Neural progenitor cell (in vitro differentiated cells): ENCODE results near the gene OGFR.

GRCh38 chr20:62355150-62356214, 11.6 kb downstream of the LAMA5 start:
- RAMPAGE, long total RNA: no peak

GRCh38 chr20:62368044-62368413, 917 bp upstream of the LAMA5 start:
- RAMPAGE, long total RNA: no peak

DNA sequence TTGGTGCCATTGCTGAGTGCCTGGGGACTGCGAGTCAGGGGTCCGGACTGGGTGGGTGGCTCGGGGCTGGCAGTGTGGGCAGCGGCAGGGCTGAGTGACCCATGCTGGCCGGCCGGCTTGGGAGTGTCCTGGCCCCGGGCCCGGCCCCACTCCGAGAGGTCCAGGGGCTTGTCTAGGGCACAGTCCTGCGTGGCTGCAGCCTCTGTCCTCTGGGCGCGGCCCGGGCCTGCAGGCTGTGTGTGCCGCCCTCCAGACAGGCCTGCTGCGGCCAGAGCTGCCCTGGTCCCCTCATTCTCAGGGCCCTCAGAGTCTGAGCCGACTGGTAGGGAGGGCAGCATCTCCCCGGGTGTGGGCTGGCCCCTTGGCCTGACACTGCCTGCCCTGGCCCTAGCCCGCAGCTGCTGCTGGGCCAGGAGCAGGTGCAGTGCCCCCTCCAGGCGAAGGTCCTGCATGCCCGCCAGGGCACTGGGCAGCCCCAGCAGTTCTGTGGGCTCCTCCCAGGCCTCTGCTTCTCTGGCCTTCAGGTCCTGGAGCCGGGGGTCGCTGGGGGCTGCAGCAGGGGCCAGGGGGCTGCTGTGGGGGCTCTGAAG, 6.9 kb upstream of the CABLES2 start:
- RAMPAGE, long total RNA: no peak

DNA sequence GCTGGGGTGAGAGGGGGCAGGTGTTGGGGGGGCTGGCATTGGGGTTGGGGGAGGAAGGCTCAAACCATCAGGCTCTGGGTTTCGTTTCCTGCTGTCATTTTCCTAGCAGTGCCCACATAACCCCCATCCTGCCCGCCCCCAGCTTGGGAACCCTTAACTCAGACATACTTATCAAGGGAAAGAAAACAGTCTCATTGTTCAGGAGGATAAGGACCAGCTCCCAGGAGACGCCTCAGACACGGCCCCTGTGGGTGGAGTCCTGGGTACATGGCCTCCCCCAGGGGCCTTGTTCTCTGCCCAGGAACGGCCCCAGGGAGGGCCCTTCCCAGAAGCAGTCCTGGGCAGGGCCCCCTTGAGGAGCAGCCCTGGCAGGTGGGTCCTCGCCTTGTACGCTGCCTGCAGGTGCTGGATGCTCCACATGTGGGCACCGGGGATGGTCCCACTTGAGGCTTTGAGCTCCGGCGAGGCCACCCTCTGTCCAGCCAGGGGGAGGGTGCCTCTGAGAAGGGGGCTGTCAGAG, 4.5 kb upstream of the GATA5 start:
- RAMPAGE, long total RNA: no peak

DNA sequence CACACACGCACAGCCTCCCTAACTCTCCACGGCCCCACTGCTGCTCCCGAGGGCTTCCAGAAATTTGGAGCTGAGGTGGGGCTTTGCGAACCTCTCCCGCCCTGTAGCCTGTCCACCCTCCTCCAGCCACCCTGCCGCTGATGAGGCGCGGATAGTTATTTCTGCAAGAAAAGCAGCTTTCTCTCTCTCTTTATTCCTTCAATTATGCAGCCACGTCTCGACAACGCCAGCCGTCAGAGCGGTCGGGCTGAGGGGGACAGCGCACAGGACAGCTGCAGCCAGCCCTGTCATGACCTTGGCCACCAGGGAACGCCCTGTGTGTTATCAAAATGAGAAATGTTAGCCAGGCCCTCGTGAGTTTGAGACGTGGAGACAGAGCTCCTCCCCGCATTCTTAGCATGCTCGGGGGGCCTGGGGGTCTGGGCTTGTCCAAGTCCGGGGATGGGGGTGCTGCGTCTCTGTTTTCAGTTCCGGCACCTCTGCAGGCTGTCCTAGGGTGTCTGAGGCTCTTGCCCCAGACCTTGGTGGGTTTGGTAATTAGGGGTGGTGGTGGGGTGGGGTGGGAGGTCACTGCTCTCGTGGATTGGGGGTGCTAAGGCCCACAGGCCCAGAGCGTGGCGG, 54.1 kb upstream of the GATA5 start:
- RAMPAGE, long total RNA: no peak

DNA sequence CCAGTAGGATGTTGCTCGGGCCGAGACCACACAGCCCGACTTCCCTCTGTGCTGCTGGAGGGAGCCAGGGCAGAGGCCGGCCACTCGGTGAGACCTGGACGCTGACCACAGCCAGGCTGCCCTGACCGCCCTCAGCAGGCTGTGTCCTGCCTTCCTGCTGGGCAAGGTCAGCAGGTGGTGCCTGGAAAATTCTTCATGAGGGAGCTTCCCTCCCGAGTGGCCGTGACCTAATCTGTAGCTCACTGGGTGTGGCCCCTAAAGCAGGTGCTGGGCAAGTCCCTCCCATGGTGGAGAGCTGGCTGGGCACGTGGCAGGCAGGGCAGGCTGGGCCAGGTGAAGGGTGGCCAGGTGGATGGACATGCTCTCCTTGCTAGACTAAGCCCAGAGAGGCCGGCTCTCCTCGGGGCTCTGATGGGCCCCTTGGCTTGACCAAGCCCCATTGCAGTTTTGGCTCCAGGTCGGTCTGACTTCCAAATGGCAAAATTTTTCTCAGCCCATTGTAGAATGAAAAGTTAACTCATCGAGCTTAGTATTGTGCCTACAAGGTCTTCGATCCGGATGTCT, 1.9 kb downstream of the SLCO4A1 start:
- RAMPAGE, long total RNA: no peak

DNA sequence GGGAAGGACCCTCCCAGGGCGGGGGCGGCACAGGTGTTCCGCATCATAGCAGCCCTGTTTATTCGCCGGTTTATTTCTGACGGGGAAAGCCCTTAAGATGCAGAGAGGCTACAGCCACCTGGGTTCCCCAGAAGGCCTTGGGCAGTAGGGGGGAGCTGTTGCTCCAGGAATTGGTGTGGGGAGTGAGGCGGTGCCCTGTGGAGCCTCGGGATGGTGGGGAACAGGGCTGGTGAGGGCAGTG, 13.0 kb downstream of the SLCO4A1 start:
- RAMPAGE, long total RNA: no peak

DNA sequence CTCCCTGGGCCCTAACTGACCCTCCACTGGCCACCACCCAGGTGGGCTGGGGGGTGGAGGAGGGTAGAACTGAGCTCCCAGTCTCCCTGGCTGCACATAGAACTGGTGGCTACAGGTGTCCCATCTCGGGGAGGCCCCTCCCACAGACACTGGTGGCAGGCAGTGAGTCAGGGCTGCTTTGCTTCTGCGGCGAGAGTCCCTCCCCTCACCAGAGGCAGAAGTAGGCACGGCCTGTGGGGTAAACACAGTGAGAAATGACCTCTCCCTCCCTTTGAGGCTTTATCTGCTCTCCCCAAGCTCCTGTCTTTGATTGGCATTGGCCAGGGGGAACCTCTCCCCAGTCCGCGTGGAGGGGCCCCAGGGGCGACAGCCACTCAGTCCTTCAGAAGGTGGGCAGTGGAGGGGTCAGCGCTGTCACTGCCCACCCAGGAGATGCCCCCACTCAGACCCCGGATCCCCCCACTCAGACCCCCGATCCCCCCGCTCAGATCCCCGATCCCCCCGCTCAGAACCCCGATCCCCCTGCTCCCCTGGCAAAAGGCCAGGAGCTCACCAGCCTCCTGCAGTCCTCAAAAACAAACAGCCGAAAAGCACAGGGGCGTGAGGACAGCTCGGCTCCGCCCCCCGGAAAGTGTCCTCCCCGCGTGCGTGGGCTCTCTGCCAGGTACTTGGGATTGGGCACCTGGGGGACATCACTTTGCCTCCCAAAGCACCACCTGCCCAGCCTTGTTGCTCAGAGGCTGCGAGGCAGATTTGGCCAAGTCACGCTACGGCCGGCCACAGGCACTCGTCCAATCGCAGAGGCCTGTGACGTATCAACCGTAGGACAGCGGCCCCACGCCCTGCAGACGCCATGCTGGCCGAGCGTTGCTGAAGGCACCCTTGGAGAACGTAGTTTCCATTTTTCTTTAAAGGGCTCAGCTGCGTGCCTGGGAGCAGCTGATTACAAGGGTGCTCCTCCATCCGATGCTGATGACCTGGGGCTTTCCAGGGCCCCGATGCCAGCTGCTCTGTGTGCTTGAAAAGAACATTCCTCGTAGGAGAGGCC, 2.8 kb downstream of the NTSR1 start:
- RAMPAGE, long total RNA: no peak

DNA sequence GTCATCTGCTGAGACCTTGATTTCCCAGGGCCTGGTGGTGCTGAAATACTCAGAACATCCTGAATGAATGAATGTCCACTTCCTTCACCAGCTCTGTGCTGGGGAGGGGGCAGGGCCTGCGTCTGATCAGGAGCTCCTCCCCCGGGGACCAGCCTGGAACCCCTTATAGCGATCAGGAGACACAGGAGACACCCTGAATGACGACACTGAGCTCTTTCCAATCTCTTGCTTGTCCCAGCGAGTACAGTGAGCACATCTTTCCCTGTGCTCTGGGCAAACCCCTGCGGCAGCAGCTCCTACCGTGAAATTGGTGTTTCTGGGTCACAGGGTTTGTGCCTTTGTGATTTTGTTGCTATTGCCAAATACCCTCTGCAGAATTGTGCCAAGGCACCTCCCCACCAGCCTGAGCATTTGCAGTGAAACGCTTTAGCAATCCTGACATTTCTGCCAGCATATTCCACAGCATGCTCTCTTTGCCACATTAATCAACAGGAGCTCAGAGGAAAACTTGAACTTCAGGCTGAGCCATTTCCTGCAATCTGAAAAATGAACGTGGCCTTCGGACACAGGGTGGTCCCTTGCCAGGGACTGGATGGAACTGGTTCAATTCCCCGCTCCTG, 23.2 kb upstream of the MRGBP start:
- RAMPAGE, long total RNA: no peak

DNA sequence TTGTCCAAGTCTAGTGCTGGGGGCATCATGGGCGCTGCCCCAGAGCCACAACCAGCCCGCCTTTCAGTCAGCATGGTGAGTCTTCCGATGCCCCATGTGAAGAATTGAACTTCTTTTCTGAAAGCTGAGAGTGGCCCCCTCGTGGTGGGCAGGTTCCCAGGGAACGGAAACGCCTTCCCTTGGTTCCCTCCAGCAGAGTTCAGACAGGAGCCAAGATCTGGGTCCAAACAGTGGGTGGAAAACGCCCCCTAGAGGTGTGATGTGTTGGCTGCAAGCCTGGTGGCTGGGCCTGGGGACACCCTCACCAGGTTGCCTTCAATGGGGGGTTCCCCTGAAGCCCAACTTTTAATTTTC, 4.9 kb upstream of the MRGBP start:
- RAMPAGE, long total RNA: no peak

- RAMPAGE, long total RNA: no peak
These were observed 626 bp downstream of the MRGBP start for GRCh38 chr20:62796942-62797256.

DNA sequence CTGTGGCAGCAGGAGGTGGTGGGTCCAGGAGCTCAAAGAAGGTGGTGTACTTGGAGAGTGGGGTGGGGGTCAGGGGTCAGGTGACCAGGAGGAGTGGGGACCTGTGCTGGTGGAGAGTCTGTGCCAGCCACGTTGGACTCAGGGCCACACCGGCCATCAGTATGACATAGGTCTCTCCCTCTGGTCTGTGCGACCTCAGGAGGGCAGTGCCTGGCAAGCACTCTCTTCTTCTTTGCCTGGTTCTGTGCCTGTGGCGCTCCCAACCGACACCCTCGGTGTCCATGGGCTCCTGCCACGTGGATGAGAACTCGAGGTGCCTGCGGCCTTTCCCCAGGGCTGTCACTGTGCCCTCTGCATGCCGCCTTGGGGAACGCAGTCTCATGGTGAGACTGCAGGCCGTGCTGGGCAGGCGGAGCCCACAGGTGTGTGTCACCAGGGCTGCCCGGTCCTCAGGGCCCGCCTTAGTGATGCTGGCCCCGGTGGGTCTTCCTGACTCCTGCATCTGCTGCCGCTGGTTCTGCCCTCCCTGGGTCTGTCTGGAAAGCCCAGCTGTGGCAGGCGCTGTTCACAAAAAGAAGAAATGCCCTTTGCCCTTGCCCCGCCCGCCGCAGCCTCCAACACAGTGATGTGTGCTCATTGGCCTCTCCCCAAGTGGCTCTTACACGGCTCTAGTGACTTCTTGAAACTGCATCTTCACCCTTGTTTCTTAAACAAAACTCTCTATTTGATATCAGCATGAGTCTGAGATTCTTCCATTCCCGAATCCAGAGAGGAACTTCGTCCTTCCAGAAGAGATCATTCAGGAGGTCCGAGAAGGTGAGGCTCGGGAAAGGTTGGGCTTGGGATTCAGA, 1.8 kb downstream of the MRGBP start:
- RAMPAGE, long total RNA: no peak

DNA sequence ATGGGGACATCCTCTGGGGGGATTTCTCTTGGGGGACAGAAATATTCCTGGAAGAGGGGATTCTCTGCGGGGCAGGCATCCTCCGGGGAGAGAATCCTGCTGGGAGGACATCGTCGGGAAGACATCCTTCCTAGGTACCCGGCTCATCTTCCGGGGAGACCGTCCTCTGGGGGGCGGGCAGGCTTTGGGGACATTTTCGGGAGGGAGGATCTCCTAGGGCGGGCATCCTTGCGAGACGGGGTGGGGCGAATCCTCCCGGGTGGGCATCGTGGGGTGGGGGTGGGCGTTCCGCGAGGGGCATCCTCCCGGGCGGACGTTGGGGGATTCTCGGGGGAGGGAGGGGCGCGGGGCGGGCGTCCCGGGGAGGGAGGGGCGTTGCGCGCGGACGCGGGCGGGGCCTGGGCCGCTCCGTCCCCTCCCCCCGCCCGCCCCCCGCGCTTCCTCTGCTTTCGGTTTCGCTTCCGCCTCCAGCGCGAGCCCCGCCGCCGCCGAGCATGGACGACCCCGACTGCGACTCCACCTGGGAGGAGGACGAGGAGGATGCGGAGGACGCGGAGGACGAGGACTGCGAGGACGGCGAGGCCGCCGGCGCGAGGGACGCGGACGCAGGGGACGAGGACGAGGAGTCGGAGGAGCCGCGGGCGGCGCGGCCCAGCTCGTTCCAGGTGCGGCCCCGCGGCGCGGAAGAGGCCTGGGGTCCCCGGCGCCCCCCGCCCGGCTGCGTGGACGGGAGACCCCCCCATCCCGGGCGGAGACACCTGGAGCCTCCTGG, at the start of gene OGFR:
TSS of gene OGFR (plus strand) at position 470 of the 772 bp plus-strand sequence.
- RAMPAGE, long total RNA: no peak

DNA sequence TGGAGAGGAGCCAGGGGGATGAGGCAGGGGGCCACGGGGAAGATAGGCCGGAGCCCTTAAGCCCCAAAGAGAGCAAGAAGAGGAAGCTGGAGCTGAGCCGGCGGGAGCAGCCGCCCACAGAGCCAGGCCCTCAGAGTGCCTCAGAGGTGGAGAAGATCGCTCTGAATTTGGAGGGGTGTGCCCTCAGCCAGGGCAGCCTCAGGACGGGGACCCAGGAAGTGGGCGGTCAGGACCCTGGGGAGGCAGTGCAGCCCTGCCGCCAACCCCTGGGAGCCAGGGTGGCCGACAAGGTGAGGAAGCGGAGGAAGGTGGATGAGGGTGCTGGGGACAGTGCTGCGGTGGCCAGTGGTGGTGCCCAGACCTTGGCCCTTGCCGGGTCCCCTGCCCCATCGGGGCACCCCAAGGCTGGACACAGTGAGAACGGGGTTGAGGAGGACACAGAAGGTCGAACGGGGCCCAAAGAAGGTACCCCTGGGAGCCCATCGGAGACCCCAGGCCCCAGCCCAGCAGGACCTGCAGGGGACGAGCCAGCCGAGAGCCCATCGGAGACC, 4.1 kb upstream of the COL9A3 start:
- RAMPAGE, long total RNA: no peak

DNA sequence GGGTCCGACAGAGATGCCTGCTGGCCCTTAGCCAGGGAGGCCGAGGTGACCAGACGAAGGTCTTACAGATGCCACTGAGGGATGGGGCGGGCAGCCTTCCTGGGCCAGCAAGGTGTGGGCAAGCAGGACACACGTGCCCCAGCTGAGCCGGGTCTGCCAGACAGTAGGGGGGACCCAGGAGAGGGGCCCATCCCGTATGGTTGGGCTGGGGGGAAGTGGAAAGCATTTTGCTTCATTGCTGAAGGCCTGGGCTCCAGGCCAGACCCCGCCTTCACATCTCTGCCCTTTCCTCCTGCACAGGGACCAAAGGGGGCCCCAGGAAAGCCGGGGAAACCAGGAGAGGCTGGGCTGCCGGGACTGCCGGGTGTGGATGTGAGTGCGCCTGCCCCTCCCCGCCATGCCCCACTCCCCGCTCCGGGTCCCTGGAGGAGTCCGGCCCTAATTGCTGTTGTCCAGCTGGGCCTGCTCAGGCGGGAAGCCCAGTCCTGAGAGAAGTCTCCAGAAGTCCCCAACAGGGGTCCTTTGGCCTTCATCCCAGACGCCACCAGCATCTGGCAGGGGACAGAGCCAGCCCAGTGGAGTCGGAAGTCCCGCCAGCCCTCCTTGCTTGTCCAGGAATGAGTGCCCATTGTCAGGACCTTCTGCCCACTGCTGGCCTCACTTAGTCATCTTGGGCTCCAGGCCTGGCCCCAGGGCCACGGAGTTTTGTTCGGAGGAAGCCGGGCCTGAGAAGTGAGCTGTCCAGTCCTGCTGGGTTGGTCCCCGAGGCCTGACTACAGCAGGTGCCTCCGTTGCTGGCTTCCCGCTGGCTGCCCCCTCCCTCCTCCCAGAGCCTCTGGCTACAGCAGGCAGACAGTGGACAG, 2.3 kb downstream of the COL9A3 start:
- RAMPAGE, long total RNA: no peak

- RAMPAGE, long total RNA: no peak
These were observed 14.0 kb downstream of the COL9A3 start for GRCh38 chr20:62830781-62831297.

GRCh38 chr20:62878100-62878606, 16.5 kb upstream of the TCFL5 start:
- RAMPAGE, long total RNA: no peak

DNA sequence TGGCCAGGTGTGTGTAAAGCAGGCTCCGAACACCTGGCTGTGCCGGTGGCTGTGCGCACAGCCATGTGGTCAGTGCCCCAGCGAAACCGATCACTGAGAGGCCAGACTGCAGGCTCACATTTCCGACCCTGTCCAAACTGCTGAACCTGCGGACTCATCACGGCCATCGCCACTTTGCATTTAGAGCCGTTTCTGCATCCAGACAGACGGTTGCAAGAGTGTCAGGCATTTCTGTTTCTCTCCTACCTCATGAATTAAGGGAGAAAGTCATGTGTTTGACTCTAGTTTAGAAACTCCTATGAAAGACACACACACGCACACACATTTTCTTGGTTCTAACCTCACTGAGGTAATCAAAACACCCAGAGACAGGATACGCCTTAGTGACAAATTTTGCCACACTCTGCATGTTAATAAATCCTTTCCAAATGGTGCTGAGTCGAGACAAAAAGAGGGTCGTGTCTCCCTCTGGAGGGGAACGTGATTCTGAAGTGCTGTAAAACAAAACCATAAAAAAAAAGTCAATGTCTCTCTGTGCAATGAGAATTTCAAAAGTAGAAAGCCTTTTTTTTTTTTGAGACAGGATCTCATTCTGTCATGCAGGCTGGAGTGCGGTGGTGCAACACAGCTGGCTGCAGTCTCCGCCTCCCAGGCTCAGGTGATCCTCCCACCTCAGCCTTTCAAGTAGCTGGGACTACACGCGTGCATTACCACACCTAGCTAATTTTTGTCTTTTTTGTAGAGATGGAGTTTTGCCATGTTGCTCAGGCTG, 31.0 kb upstream of the TCFL5 start:
- RAMPAGE, long total RNA: no peak

DNA sequence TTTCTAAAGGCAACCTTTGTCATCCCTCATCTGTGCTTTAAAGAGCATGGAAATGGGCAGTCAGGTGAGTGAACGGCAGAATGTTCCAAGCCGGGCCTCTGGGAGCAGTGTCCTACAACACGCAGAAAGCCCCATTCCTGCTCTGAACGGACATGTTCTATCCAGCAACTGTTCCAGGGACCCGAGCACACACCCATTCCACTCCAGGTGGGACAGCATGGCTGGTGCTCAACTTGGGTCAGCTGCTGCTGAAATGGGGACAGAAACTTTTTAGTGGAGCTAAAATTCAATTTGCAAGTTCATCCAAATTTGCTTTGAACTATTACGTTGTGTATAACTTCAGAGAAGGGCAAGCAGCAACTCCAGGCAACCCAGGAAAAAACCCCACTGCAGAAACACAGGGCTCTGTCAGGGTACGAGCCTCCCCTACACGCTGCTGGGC, 26.6 kb downstream of the DIDO1 start:
- RAMPAGE, long total RNA: no peak

DNA sequence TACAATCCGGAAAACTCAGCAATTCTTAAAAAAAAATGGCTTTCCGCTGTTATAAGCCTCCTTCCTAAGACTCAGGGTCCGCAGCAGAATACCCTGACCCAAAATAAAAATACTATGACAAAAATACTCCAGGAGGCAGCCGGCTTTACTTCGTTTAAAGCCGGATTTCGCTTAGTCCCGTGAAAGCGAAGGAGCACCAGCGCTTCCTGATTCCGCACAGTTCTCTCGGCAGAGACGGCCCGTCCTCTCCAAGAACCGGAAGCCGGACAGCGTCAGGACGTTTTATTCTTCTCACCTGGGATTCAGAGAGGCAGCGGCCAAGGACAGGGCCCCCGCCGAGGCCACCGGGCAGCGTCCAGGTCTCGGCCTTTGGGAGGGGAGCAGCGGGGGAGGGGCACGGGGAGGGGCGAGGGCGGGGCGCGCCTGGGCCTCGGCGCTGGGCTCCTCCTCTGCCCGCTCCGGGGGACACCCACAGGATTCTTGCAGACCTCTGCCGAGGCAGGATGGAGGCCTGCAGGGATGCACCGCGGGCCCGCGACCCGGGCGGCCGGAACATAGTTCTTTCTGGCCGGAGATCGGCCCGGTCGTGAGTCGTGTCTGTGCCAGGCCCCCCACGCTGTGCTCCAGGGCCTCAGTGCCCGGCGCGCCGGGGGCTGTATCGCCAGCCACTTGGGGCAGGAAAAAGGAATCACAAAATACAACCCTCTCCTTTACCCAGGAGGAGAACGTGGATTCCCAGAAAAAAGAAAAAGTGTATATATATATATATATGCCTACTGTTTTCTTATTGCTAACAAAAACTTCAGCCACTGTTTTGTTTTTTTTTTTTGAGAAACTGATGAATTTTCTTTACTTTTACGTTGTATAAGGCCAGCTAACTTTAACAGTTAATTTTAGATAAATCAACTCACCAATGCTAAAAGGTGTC, 2.9 kb upstream of the DIDO1 start:
- RAMPAGE, long total RNA: no peak